ENCODE results near the gene TRAT1.

DNA sequence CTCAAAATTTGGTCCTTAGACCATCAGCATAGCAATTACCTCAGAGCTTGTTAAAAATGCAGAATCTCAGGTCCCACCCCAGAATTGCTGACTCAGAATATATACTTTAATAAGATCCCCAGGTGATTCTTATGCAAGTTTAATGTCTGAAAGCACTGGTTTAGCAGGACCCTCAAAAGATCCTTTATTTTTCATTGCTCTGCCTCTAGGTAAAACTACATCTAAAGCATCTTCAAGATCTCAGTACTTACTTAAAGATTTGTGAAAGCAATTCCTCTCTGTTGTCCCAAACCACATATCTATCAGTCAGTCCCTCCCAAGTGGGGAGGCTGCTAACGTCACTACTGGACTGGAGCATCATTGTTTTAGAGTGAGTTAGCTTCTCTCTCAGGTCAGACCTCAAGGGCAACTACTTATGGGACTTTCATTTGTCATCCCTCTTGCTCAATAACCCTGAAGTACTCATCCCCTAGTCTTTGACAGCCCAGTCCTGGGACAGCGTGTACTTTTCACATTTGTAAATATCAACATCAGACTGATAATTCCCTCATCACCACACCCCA lies 76.7 kb downstream of the CBLB start:
- PRO-cap = no peak
- RAMPAGE, long total RNA = no peak

DNA sequence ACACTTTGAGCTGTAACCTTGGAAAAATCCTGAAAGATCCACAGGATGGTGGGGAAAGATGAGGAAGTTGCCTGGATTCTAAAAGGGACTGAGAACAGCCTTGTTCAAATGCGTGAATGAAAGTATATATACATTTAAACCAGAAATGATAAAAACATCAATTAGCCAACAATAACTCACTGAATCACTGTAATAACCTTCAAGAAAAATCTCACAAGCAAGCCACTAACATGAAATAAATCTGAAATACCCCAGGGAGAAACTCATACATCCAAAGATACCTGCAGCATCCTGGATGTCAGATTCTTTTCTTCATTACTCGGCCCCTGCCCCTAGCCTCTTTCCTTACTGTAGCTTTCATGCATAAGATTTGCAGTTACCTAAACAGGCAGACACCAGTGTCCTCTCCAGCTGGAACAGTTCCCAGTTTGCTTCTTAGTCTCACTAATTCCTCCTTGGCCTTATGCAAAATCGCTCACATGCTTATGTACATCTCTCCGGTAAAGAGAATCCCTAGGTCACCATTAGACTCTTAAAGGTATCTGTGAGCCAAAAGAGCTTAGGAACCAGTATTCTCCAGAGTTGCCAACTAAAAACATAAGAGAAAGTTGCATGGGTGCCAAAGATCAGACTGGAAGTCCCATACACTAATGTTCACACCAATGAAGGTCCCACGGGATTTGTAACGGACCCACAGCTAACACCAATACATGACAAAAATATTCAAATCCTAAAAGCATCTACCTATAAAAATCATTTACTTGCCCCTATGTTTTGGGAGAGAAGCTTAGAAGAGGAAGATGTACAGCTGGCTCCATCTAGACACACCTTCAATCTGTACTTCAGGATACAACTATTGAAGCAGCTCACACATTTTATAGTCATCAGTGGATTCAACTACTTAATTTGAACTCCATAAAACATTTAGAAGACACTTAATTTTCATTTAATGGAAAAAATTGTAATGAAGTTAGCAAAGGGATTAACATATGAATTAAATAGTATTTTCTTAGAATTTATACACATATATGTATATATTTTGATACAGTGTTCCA lies 66.6 kb downstream of the CBLB start:
- PRO-cap = no peak
- RAMPAGE, long total RNA = no peak

GRCh38 chr3:105853852-105854620 lies 14.8 kb downstream of the CBLB start:
- PRO-cap = no peak
- RAMPAGE, long total RNA = no peak

DNA sequence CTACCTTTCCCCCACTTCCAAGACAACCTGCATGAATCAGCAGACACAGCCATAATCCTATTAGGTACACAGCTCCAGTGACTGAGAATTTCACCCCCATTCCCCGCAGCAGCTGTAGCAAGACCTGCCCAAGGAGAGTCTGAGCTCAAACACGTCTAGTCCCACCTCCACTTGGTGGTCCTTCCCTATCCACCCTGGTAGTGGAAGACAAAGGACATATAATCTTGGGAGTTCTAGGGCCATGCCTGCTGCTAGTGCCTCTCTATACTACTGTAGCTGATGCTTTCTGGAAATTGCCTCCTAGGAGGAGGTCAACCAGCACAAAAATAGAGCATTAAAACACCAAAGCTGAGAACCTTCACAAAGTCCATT lies 448.4 kb upstream of the CBLB start:
- PRO-cap = no peak
- RAMPAGE, long total RNA = no peak

DNA sequence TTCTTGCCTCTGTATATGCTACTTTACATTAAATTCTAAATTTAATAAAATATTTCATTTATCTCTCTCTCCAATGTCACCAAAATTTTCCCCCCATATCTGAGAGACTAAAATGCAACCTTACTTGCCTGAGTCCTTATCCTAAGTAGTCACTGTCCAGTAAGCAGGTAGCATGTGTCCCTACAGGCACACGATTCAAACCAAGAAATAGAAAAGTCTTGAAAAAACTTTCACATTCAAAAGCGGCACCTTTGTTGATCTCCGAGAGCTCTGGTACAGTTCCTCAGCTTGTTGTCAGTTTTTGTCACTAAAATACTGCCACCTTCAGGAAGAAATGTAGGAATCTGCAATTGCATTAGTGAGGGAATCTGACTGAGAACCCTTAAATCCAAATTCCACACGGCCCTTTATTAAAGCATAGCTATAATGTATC lies 43.8 kb downstream of the CCDC54 start:
- PRO-cap = no peak
- RAMPAGE, long total RNA = no peak

DNA sequence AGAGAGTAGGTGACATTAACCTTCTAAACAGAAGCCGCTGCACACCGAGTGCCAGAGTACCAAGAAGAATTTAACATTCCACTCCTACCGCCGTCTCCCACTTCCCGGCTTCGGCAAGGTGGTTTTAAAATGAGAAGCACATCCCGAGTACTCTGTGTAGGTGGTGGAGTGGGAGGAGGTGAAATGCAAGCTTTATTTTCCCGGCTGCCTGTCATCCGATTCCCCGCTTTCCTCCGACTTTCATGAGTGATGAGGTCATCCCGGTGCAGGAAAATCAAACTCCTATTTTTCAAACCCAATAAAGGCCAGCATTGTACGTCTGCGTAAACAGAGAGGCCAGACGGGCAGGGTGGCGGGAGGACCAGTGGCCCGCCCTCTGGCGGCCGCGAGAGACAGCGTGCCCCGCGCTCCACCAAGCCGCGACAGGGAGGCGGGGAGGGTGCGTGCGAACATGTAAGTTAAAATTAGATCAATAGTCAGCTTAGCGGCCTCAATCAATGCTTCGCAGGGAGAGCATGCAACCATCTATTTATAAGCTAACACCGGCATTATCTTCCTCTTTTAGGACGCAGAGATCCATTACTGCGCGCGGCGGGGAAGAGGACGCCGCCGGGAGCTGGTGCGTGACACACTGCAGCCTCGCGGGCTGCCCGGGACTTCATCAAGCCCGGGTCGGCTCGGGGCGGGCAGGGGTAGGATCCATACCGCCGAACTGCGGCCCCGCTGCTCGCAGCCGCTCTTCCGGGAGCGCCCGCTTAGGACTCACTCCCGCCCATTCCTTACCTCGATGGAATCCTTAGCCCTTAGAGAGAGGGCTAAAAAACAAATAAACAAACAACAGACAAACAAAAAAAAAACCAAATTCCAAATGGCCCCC lies 163.3 kb downstream of the CD47 start:
- PRO-cap = no peak
- RAMPAGE, long total RNA = no peak

GRCh38 chr3:108040953-108041410 lies 49.8 kb downstream of the CD47 start:
- PRO-cap = no peak
- RAMPAGE, long total RNA = no peak

DNA sequence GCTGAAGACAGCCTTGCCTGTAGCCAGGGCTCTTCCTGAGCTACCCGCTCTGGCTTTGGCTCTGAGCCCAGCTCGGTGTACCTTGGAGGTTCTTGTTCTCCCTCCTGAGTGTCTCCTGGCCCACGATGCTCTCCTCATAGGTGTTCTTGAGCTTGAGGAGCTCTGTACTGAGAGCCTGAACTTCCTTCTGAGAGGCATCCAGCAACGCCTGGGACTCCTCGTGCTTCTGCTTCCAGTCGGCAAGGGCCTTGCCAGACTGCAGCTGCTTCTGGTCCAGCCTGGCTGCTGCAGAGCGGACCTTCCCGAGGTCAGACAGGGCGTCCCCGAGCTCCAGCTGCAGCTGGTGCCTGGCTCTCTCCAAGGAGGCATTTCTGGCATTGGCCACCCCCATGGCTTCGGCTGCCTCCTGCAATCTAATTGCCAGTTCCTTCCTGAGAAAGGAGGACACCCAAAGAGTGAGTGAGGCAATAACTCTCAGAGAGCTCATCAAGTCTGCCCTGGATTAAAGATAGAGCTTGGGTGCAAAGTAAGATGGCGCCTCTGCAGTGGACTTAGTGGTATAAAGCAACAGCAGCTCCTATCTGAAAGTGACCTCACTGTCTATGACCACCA lies 99.8 kb downstream of the MYH15 start:
- PRO-cap = no peak
- RAMPAGE, long total RNA = no peak

- PRO-cap = no peak
- RAMPAGE, long total RNA = no peak
These were observed 32.0 kb downstream of the MYH15 start for GRCh38 chr3:108478506-108478705.

- PRO-cap = no peak
- RAMPAGE, long total RNA = no peak
These were observed at the start of gene TRAT1 for GRCh38 chr3:108822532-108822991. Gene TRAT1, plus strand, starts transcription at chr3:108822786.

DNA sequence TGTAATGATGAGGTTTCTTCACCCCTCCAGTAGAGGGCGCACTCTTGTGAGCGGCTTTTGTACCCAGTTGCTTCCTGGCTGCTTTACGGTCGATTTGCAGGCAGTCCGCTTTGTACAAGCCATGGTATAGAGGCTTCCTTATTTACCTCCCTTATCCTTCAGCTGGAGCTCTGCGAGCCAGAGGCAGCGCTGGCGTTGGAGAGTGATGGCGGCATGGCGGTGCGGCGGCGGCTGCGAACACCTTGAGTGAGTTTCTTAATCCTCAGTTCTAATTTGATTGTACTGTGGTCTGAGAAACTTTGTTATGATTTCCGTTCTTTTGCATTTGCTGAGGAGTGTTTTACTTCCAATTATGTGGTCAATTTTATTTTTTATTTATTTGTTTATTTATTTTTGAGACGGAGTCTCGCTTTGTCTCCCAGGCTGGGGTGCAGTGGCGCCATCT lies 72.6 kb upstream of the DPPA4 start:
- PRO-cap = no peak
- RAMPAGE, long total RNA = no peak

GRCh38 chr3:110964341-110964874 lies 107.2 kb upstream of the NECTIN3 start:
- PRO-cap = no peak
- RAMPAGE, long total RNA = no peak

DNA sequence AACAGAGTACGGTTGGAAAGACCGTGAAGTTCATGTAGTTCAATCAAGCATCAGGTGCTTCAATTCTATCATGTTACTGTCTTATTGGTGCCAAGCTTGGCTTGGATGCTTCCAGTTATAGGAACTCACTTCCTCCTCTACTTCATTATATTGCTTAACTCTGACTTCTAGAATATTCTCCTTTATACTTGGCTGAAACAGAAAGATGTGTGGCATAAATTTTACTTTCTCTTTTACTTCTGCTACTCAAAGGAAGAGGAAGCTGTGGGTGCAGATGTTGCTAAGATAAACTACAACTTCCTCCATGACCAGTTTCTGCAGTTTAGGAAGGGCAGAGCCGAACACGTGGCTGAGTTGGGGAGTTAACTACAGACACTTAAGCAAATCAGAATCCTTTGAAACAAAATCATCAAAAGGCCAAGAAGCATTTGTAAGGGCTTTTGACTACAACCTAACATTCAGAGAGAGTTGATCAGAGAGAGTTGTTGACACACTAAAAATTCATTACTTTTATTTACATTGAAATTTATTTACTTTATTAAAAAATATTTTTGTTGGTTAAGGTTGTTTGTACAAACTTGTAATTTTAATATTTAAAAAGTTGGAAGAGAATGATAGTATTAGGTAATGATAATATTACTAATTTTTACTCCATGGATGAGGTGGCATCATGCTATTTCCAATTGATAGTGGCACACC lies 6.5 kb upstream of the PLCXD2 start:
- PRO-cap = no peak
- RAMPAGE, long total RNA = no peak

GRCh38 chr3:111762539-111763116 lies 88.2 kb downstream of the PLCXD2 start:
- PRO-cap = no peak
- RAMPAGE, long total RNA = no peak

- PRO-cap = no peak
- RAMPAGE, long total RNA = no peak
These were observed 13.8 kb upstream of the C3orf52 start for GRCh38 chr3:112072194-112072923.

DNA sequence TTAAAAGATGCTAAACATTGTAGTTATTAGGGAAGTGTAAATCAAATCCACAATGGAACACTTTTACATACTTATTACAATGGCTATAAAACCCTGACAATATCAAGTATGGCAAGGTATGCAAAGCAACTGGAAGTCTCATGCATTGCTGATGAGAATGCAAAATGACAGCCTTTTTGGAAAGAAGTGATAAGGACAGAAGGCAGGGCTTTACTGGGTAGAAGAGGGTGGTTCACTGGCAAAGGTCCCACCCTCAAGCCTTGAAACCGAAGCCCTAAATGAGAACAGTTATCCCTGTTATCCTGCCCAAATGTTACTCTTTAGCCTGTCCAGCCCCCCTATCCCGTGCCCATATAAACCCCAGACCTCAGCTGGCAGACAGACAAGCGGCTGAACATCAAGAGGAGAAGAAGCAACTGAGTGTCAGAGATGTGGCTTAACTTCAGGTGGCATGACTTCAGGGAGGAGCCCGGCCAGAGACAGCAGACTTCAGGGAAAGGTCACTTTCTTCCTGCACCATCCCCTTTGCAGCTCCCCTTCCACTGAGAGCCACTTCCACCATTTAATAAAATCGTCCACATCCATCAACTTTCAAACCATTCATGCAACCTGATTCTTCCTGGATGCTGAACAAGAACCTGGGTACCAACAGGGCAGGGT lies 723 bp upstream of the GCSAM start:
- PRO-cap = no peak
- RAMPAGE, long total RNA = no peak

DNA sequence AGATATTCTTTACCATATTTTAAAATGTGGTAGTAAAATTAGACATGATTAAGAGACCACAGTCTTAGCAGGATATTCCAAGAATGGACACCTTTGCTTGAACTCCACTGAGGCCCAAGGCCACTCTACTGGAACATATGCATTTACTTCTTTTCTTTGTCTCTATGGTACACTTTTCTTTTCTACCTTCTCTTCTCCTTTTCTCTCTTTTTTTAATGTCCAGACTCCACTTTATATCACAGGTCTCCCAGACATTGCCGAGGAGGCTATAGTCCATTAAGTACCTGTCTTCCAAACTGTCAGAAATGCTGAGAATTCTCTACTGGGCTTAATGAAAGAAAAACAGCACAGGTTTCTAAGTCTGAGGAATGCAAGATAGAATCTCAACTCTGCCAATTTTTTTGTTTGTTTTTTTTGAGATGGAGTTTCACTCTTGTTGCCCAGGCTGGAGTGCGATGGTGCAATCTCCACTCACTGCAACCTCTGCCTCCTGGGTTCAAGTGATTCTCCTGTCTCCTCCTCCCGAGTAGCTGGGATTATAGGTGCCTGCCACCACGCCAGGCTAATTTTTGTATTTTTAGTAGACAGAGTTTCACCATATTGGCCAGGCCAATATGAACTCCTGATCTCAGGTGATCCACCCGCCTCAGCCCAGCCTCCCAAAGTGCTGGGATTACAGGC lies 45.3 kb downstream of the CD200 start:
- PRO-cap = no peak
- RAMPAGE, long total RNA = no peak

DNA sequence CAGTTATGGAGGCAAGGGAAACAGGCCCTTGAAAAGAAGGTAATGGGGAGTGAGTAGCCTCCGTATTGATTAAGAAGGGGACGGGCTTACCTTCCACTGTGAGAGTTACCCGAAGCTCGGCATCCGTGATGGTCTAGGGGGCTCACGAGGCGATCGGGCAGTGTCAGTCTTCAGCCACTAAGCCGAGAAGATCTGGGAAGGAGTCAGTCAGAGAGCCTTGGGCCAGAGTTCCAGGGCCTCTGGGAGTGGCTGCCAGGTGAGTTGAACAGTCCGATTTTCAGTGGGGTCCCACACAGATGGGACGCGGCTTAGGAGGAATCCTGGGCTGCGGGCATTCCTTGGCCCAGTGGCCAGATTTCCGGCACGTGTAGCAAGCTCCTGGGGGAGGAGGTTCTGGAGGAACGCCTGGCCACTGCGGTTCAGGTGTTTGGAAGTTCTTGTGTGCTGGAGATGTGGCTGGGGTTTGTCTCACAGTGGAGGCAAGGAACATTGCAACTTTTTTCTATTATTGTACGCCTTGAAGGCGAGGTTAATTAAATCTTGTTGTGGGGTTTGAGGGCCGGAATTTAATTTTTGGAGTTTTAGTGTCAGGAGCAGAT lies 78.5 kb downstream of the BTLA start:
- PRO-cap = no peak
- RAMPAGE, long total RNA = no peak

GRCh38 chr3:112514564-112514842 lies 15.2 kb upstream of the BTLA start:
- PRO-cap = no peak
- RAMPAGE, long total RNA = no peak

- PRO-cap = no peak
- RAMPAGE, long total RNA = no peak
These were observed 35.8 kb downstream of the CCDC80 start for GRCh38 chr3:112605238-112605460.

Data from spinal cord (tissue), 3 donors.